Parotid gland (tissue), 1 donor: ENCODE measurements around a stretch of chr3.

- PRO-cap: no peak
Measured at GRCh38 chr3:123084046-123084529, 17.3 kb downstream of the PDIA5 start.

- PRO-cap: no peak
Measured at GRCh38 chr3:123143691-123144553, 57.8 kb upstream of the SEC22A start.

GRCh38 chr3:123151445-123151971 is 50.2 kb upstream of the SEC22A start:
- PRO-cap: no peak

GRCh38 chr3:123210277-123211556 is 9.0 kb downstream of the SEC22A start:
- PRO-cap: no peak

- PRO-cap: no peak
Measured at GRCh38 chr3:123334939-123335782, 113.7 kb downstream of the ADCY5 start.

GRCh38 chr3:123375083-123375567 is 73.8 kb downstream of the ADCY5 start:
- PRO-cap: no peak

DNA sequence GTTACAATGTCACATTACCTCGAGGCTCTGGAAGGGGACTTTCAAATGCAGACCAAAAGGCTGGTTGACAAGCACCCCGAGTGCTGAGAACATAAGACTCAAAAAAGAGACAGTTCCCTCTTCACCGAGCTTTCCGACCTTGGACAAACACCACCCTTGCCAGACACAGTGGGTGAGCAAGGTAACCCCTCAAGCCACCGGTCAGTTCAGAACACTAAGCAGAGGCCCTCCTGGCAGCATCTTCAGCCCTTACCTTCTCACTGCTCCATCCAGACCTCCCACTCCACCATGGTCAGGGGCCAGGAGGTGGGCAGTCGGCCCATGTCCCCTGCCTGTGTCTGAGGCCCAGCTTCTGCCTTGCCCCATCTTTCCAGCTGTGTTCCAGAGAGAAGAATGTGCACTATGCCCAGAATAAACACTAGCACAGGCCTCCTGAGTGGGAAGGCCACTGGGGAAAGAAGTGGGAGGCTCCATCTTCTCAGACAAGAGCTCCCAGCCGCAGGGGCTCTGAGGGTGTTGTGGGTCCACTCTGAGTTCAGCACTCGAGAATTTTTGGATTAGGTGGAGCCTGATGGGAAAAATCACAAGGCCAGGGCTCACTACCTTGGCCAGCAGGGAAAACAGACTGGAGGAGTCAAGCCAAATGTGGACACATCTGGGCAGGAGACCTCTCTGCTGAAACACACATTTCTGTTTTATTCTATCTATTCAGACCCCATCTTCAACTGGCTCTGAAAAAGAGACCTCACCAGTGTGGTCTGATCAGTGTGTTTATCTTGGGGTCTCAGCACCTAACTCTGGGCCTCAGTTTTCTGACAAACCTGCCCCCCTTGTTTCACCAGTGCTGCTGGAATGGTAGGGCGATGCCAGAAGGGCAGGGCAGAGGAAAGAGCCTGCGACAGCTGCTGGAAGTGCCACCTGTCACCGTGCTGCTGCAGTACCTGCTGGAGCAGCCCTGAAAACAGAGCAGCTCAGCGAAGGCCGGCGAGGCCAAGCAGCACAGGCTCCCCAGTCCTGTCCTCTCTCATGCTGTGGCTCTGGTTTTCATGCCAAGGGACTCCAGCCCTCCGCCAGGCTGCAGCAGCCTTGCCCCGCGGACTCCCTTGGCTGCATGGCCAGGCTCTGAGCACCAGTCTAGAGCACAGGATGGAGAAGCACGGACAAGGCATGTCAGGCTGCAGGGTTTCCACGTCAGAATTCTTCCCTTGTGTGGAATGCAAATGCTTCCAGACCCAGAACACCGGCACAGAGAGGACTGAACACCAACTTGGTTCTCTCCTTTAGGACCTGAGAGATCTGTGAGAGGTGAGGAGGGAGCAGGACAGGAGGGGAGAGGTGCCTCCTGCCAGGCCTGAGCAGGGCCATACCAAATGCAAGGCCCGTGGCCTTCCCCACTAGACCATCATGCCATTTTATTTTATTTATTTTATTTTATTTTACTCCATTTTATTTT is 44.2 kb downstream of the ADCY5 start:
- PRO-cap: no peak

DNA sequence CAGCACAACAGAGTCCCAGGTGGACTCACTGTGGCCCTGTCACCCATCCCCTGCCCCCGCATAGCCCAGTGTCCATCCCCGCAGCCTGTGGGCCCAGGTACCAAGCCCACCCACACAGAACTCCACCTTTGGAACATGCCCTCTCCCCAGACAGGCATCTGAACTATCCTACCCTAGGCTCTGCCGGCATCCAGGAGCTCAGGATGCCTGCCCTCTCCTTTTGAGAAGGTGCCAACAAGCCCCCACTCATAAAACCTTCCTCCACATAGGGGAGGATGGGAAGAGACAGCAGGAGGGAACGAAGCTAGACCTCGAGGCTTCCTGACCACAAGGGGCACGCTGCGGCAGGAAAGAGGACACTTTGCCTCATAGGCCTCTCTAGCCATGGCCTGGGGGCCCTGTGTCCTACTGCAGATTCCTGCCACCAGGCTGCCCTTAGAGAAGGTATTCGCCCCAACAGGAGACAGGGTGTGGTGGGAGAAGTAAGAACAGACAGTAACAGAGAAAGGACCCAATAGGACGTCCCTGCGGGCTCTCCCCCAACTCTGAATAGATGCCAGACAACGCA is 37.0 kb downstream of the ADCY5 start:
- PRO-cap: no peak

DNA sequence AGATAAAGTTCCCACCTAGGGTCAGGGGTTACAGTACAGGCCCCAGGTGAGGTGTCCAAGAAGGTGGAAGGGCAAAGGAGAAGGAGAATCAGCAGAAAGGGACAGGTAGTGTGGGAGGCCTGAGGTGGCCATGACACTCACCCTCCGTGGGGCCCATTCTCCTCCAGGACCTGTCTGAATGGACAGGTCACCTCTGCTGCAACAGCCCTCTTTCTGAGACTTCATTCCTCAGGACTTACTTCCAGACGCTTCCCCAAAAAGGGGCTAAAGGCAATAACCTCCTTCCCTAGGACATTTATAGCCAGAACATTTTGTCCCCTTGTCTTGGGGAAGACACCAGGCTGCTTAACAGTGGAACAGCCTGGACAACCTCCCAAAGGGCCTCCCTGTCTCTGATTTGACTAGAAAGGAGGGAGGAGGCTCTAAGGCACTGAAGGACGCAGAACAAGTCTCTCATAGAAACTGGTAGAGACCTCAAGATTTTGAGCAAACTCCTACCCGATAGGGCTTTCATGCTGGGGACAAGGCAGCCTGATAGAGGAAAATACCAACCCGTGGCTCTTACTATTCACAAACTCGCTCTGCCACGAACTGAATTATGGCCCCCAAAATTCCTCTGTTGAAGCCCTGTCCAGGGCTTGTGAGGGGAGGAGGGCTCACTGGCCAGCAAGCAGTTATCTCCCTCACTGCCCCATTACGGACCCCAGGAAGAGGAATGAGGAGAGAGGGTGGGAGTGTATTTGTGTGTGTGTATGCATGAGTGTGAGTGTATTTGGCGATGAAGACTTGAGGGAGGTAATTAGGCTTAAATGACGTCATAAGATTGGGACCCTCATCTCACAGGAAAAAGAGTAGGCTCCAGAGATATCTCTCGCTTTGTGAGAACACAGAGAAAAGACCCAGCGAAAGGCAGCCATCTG is 32.6 kb downstream of the ADCY5 start:
- PRO-cap: no peak

GRCh38 chr3:123447324-123448446 is 1.2 kb downstream of the ADCY5 start:
- PRO-cap: no peak

DNA sequence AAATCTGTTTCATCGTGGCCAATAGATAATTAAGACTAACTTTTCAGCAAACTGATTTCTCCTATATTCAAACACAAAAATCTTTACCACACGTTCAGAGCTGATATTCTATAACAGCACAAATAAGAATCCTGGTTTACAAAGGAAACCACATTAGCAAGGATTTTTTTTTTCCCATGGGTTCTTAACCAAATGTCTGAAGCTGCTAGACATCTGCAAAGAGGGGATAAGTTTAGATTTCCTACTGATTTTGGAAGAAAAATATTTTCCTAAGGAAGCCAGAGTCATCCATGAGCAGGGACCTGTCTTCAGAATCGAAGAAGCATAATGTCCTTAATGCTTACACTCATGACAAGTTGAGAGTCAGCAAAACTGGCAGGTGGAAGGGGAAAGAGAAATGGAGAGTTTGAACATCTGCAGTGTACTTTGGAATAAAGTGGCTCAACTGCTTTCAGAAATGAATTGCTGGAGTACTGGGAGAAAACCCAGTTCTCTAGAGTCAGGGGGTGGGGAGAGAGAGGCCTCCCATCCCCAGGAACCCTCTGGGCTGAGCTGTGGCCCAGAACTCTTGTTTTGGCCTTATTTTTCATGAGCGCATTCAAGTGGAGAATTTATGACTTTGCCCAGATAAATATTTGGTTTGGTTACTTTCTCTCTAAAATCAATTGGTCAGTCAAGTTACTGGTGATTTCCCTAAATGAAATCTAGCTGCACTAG is 28.5 kb upstream of the HACD2 start:
- PRO-cap: no peak

DNA sequence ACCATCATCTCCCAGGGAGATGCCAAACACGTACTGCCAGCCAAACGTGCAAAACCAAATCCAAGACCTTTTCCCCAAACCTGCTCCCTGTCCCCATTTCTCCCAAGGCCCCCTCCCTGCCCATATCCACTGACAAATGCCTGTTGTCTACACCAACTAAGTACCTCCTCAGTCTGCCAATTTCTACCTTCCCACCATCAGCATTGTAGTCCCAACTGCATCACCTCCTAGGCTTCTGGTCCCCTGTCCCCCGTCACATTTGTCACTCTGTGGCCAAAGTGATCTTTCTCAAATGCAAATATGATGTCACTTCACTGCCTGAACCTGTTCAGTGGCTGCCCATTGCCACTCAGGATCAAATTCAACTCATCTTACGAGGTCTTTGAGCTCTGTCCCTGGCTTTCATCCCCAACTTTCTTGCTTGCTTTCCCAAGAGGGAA is 89.3 kb upstream of the HACD2 start:
- PRO-cap: no peak

DNA sequence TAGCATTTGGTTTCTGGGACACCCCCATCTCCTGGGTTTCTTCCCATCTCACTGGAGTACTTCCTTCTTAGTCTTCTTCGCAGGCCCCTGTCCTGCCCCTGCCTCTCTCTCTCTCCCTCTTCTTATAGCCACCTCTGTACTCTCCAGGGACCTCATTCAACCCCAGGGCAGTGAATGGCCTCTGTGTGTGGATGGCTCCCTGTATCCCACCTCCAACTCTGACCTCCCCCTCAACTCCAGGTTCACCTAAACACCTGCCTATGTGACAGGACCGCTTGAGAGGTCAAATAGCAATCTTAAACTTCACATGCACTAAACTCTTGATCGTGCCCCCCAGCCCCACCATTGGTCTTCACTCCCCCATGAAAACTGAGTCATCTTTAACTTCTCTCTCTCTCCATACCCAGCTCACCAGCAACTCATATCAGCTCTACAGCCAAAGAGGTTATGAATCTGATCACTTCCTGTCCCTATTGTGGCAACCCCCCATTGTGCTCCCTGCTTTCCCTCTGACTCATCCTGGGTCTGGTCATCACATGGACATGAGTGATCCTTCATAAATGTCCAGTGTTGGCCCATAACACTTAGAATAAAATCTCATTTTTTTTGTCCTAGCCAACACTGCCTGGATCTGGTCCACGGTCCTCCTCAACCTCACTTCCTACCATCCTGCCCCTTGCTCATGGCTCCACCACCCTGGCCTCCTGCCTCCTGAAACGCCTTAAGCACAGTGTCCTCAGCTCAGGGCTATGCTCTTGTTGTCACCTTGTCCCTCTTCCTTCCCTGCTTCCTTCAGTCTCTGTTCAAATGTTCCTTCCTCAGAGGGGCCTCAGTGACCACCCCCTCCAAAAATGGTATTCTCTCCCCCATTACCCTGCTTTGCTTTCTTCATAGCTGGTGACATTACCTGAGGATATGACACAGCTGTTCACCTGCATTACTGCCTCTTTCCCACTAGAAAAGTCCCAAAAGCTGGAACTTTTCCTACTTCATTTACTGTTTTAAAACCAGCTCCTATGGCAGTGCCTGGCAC is 103.5 kb upstream of the HACD2 start:
- PRO-cap: no peak

DNA sequence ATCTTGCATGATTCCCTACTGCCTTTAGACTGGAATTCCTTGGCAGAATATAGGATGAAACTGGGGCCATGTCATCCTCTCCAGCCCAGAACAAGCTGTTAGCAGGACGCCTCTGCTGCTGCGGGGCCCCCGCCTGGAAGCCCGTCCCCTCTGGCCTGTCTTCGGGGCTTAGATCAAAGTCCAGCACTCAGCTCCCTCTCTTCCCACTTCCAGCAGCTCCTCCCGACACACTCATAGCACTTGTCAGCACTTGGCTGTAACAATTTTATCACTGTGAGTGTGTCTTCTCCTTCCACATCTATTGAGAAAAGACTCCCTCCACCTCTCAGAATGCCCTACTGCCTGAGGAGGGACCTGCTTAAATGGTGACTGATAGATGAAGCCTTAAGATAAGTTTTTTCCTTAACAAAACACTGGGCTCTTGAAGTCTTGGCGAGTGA is 112.0 kb upstream of the HACD2 start:
- PRO-cap: no peak

DNA sequence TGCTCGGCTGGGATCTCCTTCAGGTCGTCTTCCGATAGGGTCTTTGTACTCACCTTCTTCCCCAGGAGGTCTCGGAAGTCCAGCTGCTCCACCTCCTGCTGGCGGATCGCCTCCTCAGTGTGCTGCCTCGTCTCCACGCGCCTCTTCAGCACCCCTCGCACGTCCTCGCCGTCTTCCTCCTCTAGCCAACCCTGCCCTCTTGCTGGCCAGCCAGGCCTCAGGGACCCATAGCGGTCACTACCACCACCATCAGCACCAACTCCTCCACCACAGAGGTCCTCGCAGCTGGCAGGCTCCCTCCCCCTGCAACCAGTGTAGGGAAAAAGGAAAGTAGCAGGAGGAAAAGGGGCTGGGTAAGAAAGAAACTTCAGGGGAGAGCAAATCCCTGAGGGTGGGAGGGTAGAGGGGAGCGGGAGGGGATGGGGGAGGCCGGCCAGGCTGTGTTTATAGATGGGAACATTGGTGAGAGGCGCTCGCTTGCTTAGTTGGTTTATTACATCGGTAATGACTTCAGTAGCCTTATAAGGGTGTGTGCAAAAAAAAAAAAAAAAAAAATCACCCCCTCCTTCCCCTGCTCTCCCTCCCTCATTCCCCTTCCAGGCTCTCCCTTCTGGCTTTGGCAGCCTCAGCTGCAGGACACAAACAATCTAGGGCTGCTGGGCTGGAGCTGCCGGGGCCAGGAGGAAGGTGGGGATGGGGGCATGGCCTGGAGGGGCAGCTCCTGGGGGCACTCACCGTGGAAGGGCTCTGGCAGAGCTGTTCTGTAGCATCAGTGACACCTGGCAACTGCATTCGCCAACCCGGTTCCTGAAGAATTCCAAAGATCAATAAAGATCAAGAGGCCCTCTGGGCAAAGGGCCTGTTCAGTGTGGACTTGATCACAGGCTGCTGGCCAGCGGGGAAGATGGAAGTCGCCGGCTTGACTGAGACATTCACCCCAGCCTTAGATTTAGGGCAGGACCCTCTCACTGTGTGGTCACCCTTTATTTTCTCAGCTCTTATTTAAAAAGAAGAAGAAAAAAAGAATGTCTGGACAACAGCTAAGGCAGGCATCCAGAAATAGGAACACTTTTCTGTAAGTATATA is 116.2 kb upstream of the HACD2 start:
- PRO-cap: unidirectional peak, minus-strand start at position 316 of the sequence; bidirectional peak, plus-strand start at position 645 of the sequence, minus-strand start at position 495 of the sequence

- PRO-cap: no peak
Measured at GRCh38 chr3:123754971-123755422, 129.1 kb downstream of the MYLK start.

DNA sequence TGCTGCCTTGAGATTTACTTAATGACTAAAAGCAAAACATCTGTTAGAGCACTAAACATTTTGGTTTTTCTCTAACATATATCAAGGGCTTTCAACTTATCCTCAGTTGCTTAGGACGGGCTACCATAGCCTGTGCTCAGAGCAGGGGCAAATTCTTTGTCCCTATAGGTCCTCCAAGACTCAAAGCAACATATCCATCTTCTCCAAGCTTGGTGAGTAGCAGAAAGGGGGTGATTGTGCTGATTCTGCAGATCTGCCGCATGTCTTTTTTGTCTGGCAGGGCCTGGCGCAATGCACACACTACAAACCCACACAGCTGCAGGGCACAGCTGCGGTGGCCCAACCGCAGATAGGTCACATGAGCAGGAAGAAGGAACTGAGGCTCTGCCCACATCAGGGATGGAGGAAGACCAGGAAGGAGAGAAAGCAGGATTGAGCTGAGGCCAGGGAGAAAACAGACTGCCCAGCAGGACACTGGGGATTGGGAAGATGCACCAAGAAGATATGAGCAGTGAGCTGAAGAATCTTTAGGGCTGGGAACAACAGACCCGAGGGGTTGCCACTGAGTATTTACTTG is 126.9 kb downstream of the MYLK start:
- PRO-cap: no peak

- PRO-cap: no peak
Measured at GRCh38 chr3:123766479-123767297, 117.4 kb downstream of the MYLK start.

DNA sequence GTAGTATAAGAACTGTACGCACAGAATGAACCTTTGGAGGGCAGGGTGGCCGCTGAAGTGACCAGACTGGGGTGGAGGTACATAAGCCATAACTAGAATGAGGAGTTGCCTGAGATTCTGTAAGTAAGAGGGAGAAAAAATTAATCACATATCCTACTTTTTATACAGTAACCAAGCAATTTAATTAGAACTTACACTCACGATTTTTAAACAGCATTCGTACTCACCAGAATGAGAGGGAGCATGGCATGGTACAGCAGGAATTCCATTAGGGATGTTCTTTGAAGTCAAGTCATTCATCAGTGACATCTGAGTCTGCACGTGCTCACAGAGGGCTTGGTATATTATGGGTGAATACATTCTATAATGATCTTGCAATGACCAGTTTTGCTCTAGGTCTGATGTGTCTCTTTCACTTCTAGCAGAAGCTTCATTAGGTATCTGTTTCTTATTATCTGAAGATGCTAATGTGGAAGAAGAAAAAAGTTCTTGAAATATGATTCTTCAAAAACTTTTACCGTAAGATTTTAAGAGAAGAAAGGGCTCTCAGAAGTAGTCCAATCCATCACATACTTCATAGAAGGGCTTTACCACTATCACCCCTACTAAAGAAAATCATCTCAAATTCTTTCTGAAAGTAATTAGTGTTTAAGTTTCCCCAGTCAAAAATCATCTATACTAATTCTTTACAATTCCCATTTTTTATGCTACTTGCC is 12.2 kb downstream of the CCDC14 start:
- PRO-cap: no peak

DNA sequence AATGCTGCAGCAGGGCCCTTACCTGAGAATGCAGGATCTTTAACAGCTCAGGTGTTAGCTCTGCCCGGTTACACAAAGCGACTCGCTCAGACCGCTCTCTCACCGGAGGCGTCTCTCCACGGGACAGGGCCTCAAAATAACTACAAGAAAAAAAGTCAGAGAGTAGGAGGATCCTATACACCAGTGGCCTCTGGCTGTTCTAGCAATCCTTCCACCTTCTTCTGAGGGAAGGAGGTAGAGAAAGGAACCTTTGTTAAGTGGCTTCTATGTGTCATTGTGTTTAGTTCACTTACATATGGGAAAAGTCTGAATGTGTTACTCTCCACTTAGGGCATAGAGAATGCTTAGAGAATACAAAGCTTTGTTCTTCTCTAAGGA is 15.1 kb downstream of the ROPN1 start:
- PRO-cap: no peak